Tibial nerve (tissue), 3 donors: ENCODE measurements around the gene PEX6.

DNA sequence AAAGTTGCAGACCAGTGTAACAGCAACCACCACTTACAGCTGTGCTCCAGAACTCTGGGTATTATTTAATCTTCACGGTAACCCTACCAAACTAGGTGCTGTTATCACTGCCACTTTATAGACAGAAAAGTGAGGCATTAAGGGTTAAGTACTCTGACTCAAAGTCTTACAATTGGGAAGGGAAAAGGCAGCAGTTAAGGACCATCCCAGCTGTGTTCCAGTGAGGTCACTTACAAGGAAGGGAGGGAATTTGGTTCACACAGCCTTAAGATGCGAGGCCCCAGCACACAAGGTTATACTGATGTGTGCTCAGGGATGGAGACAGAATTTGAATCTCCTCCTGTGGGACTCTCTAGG lies 46.7 kb downstream of the TRERF1 start:
- PRO-cap = no peak
- RAMPAGE, long total RNA, 3 experiments = no peak in any of the 3 experiments

- PRO-cap = no peak
- RAMPAGE, long total RNA, 3 experiments = no peak in any of the 3 experiments
Observed at GRCh38 chr6:42440726-42441456, 10.8 kb downstream of the TRERF1 start.

- PRO-cap = no peak
- RAMPAGE, long total RNA, 3 experiments = no peak in any of the 3 experiments
Observed at GRCh38 chr6:42441457-42441852, 10.3 kb downstream of the TRERF1 start.

DNA sequence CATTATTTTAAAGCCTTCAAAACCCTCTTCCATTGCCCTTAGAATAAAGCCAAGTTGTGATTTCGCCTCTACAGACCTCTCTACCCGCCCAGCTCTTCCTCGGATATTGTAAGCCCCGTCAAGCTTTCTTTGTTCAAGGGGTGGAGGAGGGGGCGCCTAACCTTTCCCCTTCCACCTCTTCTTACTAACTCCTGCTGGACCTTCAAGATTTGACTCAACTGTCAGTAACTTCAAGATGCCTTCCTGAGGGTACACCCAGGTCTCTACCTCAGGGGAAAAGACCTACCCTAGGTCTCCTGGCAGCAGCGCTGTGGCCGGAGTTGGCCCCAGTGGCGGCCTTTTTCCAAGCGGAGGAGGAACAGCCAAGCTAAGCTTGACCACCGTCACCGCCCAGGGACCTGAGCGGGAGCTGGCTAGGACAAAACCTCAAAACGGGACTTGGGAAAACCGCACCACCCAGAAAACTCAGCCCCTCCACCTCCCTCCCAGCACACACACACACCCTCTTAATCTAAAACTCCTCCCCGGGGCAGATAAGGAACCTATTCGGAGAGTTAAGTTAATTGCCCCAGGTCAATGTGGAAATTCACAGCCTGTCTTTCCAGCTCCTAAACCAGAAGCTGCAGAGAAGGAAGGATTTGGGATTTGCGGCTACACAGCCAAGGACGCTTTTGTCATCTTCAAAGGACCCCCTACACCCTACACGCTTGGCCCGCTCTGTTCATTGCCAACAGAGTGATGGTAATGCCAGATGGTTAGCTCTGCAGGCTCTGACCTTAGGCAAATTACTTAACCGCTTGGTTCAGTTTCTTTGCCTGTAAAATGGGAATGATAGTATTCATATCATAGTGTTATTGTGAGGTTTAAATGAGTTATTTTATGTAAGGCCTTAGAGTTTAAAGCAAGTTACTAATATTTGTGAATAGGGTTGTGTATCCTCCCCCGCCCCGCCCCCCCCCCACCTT lies 2.7 kb upstream of the TRERF1 start:
- PRO-cap = no peak
- RAMPAGE, long total RNA, 3 experiments = no peak in any of the 3 experiments

DNA sequence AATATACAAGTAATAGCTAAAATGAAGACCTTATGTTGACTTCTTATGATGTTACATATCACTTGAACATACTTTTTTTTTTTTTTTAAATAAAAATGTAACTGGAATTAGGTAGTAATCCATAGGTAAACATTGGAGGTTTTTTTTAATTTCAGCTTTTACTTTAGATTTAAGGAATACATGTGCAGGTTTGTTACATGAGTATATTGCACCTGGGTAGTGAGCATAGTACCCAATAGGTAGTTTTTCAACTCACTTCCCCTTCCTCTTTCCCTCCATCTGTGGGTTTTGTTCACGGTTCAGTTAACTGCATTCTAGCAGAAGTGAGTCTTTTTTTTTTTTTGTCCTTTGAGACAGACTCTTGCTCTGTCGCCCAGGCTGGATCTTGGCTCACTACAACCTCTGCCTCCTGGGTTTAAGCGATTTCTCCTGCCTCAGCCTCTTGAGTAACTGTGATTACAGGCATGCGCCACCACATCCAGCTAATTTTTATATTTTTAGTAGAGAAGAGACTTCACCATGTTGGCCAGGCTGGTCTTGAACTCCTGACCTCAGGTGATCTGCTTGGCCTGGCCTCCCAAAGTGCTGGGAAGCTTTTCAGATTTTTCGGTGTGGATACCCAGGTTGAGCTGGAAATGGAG lies 8.7 kb downstream of the UBR2 start:
- PRO-cap = no peak
- RAMPAGE, long total RNA, 3 experiments = no peak in any of the 3 experiments

GRCh38 chr6:42690822-42691330 lies 31.5 kb downstream of the PRPH2 start:
- PRO-cap = no peak
- RAMPAGE, long total RNA, 3 experiments = no peak in any of the 3 experiments

- PRO-cap = no peak
- RAMPAGE, long total RNA, 3 experiments = no peak in any of the 3 experiments
Observed at GRCh38 chr6:42744364-42744864, 1.5 kb downstream of the TBCC start.

- PRO-cap = no peak
- RAMPAGE, long total RNA, 3 experiments = no peak in any of the 3 experiments
Observed at GRCh38 chr6:42767450-42768220, 14.2 kb upstream of the BICRAL start.

DNA sequence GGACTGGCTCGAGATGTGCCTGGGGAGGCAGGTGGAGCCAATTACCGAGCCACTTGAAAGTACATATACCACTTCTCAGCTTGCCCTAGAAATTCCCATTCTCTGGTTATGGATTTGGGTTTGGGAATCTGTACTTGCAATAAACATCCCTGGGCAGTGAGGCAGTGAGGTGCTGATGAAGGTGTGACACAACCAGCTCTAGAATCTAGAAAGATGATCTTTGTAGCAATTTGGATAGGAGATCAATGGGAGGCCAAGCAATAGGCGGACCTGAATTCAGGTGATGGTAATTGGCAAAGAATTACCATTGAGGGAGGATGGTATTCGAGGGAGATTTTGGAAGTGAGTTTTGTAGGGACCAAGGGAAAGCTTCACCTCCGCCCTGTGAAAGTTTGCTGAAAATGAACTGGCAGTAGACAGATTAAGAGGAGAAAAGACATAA lies 9.3 kb upstream of the BICRAL start:
- PRO-cap = no peak
- RAMPAGE, long total RNA, 3 experiments = start-site peak on the plus strand in 1 of 3 experiments, centred at position 187 of the sequence, 11 reads per replicate

DNA sequence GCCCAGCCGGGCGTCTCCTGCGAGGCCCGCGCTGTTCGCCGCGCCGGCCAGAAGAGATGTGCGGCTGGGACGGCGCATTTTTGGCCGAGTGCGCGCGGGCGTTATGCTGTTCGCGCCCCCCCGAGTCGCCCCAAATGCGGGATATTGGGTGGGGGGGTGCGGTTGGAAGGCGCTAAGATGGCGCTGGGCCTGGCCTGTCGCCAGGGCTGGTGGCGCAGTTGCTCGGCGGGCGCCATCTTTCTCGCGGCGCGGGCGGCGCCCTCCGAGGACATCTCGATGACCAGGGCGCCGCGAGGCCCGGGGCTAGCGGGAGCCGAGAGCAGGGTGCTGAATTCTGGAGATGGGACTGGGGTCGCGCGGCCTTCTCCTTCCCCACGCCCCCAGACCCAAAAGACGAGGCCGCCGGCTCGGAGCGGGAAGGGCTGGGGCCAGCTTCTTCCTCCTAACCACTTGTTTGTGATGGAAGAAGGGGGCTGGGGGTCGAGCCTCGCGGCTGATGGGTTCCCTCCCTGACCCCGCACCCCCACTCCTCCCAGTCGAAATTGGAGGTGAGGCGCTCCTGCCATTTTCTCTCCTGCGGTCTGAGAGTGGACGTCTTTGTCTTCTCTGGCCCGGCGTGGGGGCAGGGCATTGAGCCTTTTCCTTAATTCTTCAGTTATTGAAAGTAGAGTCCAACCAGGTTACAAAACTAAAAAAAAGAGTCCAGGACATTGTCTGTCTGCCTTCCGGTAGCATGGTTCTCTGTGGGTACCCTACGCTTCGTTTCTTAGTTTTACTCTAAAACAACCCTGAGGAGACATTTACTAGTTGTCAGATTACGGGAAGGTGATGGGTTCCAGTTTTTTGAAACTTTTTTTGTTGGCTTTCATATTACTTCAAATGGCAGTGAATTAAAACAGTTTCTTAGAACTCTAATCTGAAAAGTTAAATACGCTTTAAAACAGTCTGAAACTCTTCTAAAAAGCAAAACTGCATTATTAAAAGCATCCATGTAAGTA lies 1.7 kb downstream of the BICRAL start:
- PRO-cap = bidirectional peak, plus-strand start at position 238 of the sequence, minus-strand start at position 135 of the sequence
- RAMPAGE, long total RNA, 3 experiments = no peak in any of the 3 experiments

DNA sequence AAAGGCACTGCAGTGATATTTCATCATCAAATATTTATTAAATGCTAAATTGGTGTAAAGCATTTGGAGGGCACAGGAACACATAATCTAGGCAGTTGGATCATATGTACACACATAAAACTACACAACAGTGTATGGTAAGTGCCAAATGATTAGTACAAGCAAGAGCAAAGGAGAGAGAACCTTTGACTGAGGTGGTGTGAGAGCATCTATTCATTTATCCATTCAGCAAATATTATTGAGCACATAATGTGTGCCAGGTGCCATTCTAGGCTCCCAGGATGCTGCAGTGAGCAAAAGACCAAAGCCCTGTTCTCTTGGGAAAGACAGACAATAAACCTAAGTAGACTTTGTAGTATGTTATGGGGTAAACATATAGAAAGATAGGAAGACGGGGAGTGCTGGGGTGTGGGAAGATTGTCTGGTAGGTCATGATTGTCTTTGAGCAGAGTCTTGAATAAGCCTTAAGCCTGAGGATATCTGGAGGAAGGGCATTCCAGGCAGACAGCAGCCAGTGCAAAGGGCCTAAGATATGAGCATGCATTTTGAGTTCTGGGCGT lies 14.1 kb downstream of the BICRAL start:
- PRO-cap = no peak
- RAMPAGE, long total RNA, 3 experiments = start-site peak on the plus strand in 1 of 3 experiments, centred at position 457 of the sequence, 5 reads per replicate

GRCh38 chr6:42932998-42933912 lies 4.0 kb downstream of the CNPY3 start:
- PRO-cap = no peak
- RAMPAGE, long total RNA, 3 experiments = no peak in any of the 3 experiments

DNA sequence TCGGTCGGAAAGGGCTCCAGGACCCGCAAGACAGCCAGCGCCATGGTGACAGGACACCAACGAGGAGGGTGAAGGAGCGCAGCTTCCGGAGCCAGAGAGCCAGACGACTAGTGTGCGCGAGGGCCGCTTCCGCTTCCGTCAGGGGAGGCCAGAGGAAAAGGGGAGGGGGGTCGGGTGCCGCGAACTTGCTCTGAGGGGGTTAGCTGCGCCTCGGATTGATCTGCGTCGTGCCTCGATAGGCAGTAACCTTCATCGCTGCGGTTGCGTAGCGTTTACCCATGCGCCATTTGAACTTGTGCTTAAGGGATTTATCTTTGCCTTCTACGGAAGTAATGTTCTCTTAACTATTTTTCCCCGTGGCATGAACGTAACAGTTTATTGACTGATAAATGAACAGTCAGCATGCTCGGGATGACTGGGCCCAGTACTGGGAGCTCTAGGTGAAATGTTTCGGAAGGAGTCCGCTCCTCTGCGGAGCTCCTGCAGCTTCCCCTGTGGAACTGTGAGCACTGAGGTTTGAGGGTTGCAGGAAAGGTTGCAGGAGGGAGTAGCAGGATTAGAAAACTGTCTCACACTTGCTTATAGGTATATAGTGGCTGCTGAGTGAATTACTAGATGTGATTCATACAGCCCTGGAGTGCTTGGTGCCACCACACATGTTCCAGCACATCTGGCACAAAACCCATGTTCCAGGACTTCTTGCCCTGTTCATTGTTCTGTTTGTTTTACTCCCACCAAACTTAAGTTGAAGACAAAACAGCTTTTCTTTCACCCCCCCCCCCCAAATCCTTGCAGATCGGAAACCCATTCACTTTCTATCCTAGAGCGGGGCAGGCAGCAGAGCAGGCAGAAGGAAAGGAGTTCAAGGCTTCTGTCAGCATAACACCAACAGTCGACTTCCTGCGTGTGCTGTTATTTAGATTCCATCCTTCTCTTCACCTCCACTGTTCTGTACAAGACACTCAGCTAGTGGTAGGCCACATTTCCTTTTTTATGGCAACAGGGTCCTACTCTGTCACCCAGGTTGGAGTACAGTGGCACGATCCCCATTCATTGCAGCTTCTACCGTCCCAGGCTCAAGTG lies at the start of gene PEX6:
TSS of gene PEX6 (minus strand) at position 75 of the 1,083 bp plus-strand sequence.
- PRO-cap = bidirectional peak, plus-strand start at position 156 of the sequence, minus-strand start at position 109 of the sequence
- RAMPAGE, long total RNA, 3 experiments = no peak in any of the 3 experiments

- PRO-cap = no peak
- RAMPAGE, long total RNA, 3 experiments = no peak in any of the 3 experiments
Observed at GRCh38 chr6:42995200-42995399, 10.7 kb downstream of the PPP2R5D start.

DNA sequence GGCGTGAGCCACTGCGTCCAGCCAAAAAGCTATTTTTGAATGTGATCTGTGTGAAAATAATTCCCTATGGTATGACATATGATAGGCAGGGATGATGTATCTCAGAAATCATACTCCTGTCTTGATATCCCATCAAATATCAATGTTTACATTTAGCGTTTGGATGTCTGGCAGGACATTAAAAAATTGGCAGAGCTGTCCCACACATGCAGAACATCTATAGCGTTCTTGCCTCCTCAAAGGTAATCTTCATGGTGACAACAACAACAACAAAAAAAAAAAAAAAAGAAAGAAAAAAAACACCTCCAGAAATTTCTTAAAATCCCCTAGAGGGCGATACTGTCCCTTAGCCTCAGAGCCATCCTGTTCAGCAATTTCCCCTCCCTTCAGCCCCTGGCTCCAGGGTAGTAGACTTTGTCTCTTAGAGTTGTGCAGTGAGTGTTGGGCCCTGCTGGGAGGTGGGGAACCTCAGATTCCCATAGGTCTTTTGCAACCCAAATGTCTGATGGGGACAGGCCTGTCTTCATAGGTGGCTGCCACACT lies 6.2 kb upstream of the PTK7 start:
- PRO-cap = no peak
- RAMPAGE, long total RNA, 3 experiments = start-site peak on the plus strand in 1 of 3 experiments, centred at position 264 of the sequence, 12 reads per replicate

- PRO-cap = no peak
- RAMPAGE, long total RNA, 3 experiments = no peak in any of the 3 experiments
Observed at GRCh38 chr6:43120817-43121556, 44.9 kb downstream of the PTK7 start.

GRCh38 chr6:43173400-43174144 lies 2.5 kb downstream of the SRF start:
- PRO-cap = no peak
- RAMPAGE, long total RNA, 3 experiments = no peak in any of the 3 experiments

DNA sequence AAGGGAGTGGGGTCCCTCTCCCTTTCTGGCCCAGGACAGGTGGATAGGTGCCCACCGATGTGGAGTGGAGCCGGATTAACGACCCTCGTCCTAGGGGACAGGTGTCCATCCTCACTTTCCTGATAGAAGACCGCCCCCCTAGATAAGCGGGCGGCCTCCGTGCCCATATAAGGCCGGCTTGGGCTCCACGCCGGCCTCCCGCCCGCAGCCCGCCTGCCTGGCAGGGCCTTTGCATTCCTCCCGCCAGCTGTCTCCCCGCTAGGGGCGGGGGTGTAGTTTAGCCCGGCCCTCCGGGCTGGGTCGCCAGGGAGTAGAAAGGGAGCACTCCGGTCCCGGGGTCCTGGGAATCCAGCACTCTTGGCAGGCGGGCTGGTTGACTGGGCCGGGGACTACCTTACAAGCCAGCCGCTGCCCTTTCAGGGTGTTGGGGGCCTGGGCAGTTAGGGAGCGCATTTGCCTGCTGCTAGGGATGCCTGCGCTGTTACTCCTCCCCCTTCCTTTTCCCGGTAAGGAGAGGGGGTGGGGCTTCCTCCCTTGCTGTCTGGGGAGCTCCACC lies 3.2 kb downstream of the SRF start:
- PRO-cap = bidirectional peak, plus-strand start at position 343 of the sequence, minus-strand start at position 219 of the sequence; bidirectional peak, plus-strand start outside the sequence, minus-strand start at position 508 of the sequence
- RAMPAGE, long total RNA, 3 experiments = no peak in any of the 3 experiments

GRCh38 chr6:43178201-43178731 lies 3.7 kb upstream of the CUL9 start:
- PRO-cap = no peak
- RAMPAGE, long total RNA, 3 experiments = no peak in any of the 3 experiments

DNA sequence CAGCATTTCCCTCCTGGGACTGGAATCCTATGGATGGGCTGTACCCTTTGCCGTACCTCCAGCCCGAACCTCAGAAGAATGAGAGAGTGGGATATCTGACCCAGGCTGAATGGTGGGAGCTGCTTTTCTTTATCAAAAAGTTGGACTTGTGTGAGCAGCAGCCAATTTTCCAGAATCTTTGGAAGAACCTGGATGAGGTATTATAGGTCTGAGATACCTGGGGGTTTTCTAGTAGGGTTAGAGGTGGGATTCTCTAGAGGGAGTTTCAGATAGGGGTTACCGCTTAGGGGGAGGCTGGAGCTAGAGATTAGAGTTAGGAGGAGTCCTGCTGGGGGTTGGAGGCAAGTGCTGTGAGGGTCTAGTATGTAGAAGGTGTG lies 5.2 kb downstream of the CUL9 start:
- PRO-cap = no peak
- RAMPAGE, long total RNA, 3 experiments = no peak in any of the 3 experiments